Fibroblast of the aortic adventitia (primary cell): Measurements from ENCODE around the gene LIMS4.

GRCh38 chr2:108471306-108472265, 22.6 kb downstream of the GCC2 start:
- CAGE, long polyA plus RNA, result no peak

GRCh38 chr2:108585019-108585807, 50.9 kb downstream of the LIMS1 start:
- CAGE, long polyA plus RNA, result no peak

GRCh38 chr2:108591141-108591795, 57.0 kb downstream of the LIMS1 start:
- CAGE, long polyA plus RNA, result no peak

DNA sequence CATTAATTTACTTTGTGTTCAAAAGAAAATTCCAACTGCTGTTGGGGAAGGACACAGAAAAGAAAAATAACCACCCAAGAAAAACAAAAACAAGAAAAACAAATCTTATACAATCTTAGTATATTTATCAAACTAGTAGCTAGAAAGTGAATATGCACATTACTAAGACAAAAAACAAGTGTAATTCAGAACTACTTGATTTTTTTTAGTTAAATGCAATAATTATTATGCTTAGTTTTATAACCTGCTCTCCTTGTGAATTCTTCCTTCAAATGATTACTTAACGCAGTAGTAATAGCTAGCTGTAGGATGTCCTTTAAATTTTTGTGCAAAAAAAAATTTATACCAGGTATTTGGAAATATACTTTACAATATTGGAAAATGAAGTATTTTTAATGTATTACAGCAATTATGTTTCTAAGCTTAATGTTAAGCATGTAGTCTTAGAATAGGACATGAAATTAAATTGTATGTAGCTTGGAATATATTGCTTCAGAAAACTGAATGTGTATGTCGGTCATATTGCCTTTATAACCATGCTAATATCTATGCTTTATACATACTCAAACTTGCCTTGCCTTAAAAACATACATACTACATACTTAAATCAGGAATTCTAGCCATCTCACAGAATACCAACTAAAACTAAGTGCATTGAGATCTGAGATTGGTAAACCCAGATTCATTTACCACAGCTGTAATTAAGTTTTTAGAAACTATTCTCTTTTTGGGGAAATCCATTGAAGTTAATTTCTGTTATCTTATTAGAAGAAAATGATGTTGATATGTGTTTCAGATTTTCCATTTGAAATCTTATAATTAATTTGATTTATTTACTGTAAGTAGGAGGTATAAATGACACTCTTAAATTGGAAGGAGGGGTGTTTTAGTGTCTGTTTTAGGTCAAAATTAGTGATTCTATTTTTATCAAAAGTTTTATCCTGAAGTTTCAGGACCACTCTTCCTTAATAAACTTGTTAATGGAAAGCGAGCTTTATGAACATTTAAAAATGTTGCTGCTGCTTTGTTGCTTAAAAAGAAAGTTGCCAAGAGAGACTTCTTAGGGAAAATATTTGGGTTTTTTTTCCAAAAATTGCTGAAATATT, 34.6 kb upstream of the RANBP2 start:
- CAGE, long polyA plus RNA, result no peak

DNA sequence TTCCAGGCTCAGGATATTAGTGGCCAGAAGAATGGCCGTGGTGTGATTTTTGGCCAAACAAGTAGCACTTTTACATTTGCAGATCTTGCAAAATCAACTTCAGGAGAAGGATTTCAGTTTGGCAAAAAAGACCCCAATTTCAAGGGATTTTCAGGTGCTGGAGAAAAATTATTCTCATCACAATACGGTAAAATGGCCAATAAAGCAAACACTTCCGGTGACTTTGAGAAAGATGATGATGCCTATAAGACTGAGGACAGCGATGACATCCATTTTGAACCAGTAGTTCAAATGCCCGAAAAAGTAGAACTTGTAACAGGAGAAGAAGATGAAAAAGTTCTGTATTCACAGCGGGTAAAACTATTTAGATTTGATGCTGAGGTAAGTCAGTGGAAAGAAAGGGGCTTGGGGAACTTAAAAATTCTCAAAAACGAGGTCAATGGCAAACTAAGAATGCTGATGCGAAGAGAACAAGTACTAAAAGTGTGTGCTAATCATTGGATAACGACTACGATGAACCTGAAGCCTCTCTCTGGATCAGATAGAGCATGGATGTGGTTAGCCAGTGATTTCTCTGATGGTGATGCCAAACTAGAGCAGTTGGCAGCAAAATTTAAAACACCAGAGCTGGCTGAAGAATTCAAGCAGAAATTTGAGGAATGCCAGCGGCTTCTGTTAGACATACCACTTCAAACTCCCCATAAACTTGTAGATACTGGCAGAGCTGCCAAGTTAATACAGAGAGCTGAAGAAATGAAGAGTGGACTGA, 20.1 kb upstream of the CCDC138 start:
- CAGE, long polyA plus RNA, result no peak

- CAGE, long polyA plus RNA, result no peak
Measured at GRCh38 chr2:108957978-108958243, 31.1 kb downstream of the EDAR start.

- CAGE, long polyA plus RNA, result no peak
Measured at GRCh38 chr2:109067186-109068207, 61.5 kb upstream of the SH3RF3 start.

DNA sequence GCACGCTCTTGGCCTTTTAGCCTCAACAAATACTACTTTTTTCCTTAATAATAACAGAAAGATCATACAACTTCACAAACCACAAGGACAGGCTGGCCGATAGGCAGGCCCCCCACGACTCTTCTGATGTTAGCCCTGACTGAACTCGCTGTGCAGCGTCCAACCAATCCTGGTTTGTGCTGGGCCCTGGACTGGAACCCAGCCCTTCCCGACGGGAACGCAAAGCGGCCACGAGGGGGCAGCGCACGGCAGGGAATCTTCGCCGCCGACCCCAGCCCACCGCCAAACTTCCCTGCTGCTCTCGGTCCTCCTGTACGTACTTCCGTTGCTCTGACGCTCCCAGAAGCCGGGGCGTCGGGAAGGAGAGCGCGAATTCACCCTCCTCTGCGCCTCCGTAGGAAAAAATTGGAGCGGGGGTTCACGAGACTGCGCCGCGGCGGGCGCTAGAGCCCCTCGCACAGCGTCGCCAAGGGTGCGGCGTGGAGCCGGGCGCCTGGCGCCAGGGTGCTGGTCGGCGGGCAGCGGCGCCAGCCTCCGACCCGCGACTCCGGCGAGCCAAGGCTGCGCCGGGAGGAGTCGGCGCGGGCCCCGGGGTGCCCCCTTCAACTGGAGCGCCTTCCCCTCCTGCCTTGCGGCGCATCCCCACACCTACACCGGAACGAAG, 952 bp upstream of the SH3RF3 start:
- CAGE, long polyA plus RNA, result no peak

- CAGE, long polyA plus RNA, result no peak
Measured at GRCh38 chr2:109238497-109239025, 109.6 kb downstream of the SH3RF3 start.

DNA sequence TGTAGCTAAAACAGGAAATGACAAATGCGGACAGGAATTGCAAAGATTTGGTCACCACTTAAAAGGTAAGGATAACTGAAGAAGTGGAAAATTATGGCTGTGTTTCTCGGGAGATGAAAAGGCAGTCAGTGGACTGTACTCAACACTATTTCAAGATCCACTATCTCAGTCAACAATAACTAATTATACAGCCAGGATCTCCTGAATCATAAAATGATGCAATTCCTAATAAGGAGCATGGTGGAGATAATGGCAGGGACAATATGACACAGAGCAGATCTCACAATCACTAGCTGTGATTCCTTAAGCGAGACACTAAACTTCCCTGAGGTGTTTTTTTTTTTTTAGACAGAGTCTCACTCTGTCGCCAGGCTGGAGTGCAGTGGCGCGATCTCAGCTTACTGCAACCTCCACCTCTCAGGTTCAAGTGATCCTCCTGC, 4.0 kb downstream of the SEPTIN10 start:
- CAGE, long polyA plus RNA, result no peak

DNA sequence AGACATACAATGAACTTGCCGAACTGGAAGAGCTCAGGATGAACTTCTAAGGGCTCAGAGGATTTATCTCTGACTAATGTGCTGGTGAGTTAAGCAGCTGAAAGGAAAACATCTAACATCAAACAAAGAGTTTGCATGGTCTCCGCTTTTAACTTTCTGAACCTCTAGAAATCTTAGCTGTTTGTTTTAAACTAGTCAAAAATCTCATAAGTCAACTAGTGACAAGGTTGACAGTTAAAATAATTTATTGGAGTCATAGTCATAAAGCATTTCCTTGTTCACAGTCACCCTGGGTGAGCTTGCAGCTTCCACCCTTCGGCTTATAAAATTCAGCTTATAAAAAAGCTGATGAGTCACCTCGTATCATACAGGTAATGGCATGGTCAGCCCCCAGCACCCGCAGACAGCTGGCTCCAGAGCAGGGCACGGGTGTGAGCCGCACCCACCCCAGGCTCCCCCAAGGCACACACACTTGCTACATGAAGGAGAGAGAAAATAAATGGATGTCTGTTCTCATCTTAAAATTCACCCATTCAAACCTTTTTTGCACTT, 9.6 kb downstream of the MALL start:
- CAGE, long polyA plus RNA, result no peak

DNA sequence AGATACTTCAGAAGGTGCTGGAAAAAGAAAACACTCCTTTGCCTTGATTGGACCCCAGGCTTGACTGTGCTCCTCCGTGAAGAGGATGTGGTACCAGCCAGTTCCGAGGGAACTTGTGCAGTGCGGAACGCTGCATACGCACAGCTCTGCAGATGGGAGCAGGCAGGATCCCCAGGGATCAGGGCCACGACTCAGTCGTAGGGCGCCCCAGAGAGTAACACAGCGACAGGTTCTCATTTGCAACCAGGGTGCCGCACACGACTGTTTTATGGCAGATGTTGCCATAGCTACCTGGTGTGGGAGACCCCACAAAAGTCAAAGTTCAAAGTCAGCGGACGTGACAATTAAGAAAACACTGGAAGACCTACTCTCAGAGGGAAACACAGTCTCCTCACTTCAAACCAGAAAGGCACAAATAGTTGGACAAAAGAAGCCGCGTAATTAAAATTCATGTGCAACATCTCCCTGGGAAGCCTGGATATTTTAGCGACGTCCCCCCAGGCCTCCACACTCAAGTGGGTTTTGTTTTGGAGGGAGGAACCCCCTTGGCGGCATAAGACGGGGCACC, 718 bp downstream of the MALL start:
- CAGE, long polyA plus RNA, result no peak

- CAGE, long polyA plus RNA, result no peak
Measured at GRCh38 chr2:110211646-110211904, 772 bp downstream of the MTLN start.

GRCh38 chr2:110472524-110473021, at the start of gene LIMS4:
Gene LIMS4 (minus strand): TSS chr2:110472816.
- CAGE, long polyA plus RNA, result no peak

- CAGE, long polyA plus RNA, result no peak
Measured at GRCh38 chr2:110679194-110679466, 1.3 kb upstream of the BUB1 start.

- CAGE, long polyA plus RNA, result no peak
Measured at GRCh38 chr2:111128487-111129716, 8.2 kb downstream of the BCL2L11 start.

DNA sequence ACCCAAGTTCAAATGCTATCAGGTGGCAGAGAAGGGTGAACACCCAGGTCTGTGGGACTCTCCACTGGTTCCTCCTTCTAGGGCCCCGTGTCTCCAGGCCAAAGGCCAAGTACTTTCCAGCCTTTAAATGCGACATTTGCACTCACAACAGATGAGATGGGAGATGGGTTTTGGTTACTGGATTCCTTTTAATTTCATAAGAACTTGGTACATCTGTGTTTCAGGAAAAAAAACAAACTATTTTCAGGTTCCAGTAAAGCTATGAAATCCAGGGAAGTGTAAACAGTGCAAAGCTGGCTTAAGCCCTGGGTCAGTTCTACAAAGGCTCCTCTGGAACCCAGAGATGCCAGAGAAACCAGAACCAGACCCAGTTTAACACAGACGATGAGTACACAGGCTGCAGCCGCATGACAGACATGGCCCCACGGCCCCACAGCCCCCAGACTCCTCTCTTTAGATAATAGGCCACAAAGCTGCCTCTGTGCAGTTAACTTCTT, 361.6 kb downstream of the ANAPC1 start:
- CAGE, long polyA plus RNA, result no peak

DNA sequence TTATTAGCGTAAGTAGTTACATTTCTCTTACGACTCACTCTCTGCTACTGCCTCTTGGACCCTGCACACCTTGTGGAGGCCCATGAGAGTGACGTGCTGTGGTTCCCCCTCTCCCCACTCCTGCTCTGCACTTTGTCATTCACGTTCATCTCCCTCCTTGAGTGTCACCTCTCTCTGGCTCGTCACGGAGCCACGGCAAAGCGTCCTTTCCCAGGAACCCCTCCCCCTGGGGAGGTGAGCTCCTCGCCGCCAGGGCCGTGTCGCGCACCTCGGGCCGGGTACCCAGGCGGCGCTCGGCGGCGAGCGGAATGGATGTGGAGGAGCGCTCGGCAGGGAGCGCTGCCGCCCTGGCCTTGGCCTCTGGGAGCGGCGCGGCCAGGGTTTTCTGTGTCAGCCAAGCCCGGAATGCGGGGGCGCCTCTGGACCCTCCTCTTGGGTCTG, 652 bp upstream of the MERTK start:
- CAGE, long polyA plus RNA, result no peak

DNA sequence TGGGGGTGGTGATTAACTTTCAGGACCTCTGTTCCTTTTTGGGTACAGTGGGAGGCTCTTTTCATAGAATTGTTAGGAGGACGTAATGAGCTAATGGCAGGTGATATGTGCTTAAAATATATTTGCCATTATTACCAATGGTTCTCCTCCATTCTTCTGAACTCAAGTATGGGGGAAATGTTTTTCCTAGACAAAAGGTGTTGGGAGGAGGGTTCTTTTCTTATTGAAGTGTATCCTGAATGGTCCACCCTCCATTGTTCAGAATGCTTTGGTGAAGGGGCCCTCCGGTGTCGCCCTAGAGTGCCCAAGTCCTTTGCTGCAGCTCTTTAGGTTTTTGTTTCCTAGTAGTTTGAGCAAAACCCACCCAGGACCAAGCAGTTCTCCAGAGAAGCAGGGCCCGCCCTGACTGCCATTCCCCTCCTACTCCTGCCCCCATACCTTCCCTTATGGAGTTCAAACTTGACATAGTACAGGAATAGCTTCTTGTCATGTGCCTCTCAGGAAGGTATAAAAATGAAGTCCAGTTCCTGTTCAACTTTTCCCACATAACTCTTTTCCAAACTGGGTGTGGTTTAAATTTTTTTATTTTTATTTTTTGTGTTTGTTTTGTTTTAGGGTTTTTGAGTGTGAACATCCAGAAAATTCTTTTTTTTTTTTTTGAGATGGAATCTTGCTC, 5.5 kb downstream of the MERTK start:
- CAGE, long polyA plus RNA, result no peak

DNA sequence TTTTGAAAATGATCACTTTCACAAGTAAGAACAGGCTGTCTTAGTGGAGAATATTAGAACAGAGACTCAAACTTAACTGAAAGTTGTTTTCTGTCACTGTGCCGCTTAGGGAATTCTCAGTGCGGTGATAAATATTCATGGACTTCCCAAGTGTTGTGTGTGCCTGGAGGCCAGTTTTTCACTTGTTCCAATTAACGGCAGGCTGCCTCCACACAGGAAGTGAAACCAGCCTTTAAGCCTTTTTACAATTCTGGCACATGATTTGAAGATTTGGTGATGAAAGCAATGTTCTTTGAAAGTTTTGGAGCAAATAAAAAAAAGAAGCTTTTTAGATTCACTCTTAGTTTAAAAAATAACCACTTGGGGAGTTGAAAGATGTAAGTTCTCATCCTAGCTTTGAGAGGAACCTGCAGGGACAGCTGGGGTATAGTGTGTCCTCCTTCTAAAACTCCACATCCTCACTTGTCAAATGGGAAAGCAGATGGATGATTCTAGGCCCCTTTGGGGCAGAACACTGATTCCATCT, 8.1 kb downstream of the MERTK start:
- CAGE, long polyA plus RNA, result no peak